ENCODE measurements around a stretch of chr7.

DNA sequence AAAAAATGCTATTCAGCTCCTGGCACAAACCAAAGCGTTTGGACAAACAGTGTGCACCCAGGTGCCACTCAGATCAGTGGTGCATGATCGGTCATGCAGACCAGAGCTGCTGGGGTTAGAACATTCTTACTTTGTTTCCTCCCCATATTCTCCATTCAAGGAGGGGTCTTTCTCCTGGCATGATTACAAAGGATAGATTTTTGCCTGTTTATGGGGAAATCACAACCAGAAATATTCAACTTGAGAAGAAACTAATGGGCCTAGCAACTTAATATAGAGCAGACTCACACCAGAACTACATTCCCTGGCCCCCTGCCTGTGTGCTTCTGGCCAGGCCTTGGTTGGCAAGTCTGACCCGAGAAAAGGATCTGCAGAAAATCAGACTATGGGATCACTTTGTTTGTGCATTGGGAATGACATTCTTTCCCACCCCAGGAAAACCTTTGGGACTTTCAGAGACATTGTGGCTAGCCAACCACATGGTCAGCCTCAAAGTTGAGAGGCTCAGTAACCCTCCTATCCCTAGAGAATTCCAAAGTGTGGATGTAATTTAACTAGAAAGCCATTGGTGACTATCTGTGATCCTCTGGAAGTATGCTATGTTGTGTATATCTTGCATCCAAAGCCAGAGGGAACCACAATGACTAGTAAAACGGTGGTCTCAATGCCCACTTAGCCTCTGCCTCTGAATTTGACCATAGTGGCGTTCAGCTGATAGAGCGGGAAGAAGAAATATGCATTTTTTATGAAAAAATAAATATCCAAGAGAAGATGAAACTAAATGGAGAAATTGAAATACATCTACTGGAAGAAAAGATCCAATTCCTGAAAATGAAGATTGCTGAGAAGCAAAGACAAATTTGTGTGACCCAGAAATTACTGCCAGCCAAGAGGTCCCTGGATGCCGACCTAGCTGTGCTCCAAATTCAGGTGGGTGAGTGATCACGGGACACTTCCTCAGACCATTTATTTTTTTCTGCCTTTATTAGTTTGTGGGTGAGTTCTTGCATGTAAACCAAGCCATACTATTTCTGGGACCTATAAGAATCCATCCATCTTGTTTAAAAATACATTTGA lies 82.6 kb upstream of the FGL2 start:
- RRBS = no CpG with 5 or more reads among the region's 8 CpGs

- RRBS = no CpG with 5 or more reads among the region's 5 CpGs
Measured at GRCh38 chr7:77426017-77426378, 9.8 kb upstream of the GSAP start.

- RRBS = no CpG with 5 or more reads among the region's 7 CpGs
Measured at GRCh38 chr7:77569578-77570278, 32.6 kb downstream of the PTPN12 start.

- RRBS = no CpG with 5 or more reads among the region's 7 CpGs
Measured at GRCh38 chr7:77760819-77761155, 37.4 kb downstream of the TMEM60 start.

GRCh38 chr7:77766299-77766889 lies 31.8 kb downstream of the TMEM60 start:
- RRBS = no CpG with 5 or more reads among the region's 1 CpG

DNA sequence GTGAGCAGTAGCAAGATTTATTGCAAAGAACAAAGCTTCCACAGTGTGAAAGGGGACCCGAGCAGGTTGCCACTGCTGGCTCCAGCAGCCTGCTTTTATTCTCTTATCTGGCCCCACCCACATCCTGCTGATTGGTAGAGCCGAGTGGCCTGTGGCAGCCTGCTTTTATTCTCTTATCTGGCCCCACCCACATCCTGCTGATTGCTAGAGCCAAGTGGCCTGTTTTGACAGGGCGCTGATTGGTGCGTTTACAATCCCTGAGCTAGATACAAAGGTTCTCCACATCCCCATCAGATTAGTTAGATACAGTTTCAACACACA lies 157.9 kb upstream of the GNAI1 start:
- RRBS = no CpG with 5 or more reads among the region's 4 CpGs

- RRBS = 3% methylated on average over 12 of the region's 52 CpGs
Measured at GRCh38 chr7:80135309-80135898, 773 bp downstream of the GNAI1 start.

DNA sequence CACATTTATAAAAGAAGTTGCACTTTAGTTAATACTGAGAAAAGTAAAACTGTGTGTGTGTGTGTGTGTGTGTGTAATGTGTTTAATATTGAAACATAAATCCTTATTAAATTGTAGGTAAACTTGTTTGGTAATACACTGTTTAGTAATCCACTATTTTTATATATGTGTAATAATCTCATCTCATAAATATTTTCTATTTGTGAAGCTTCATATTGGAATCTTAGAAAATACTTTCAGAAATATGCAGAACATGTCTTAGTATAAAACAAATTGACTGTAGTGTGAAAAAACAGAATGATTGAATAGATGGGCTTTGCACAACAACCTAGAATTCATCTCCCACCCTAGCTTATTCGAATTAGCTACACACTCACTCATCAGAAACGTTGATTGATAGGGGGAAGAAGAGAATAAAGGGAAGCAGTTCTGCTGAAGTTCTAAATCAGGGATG lies 8.8 kb downstream of the CD36 start:
- RRBS = no CpG with 5 or more reads among the region's 2 CpGs

DNA sequence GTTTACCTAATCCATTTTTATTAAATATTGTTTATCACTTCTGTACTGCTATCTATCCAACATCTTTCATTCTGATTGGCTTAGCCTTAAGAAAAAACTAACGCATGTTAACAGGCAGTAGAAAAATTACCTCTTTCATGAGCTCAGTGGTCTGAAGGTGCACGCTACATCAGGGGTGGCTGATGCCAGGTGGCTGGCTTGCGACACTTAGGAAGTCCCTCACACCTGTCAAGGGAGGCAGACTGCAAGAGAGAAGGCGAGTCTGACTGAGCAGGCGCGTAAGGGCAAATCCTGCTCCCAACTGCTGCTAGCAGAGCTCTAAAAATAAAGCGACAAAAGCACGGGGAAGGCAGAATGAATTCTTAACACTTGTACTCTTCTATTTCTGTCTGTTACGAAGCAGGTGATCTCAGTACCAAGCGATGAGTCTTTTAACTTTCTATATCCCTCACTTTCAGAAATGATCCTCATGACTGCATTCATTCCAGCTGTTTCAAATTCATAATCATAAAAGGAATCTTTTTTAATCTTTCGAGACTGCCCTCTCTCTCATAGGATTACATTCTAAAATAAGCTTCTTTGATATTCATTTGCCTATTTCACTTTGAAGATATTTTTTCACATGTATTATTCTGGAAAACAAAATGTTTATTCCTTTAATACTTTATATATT lies 33.1 kb downstream of the CACNA2D1 start:
- RRBS = no CpG with 5 or more reads among the region's 11 CpGs

GRCh38 chr7:82925231-82925952 lies 237.3 kb downstream of the PCLO start:
- RRBS = no CpG with 5 or more reads among the region's 4 CpGs

GRCh38 chr7:84196074-84196604 lies 1.6 kb upstream of the SEMA3A start:
- RRBS = no CpG with 5 or more reads among the region's 4 CpGs

DNA sequence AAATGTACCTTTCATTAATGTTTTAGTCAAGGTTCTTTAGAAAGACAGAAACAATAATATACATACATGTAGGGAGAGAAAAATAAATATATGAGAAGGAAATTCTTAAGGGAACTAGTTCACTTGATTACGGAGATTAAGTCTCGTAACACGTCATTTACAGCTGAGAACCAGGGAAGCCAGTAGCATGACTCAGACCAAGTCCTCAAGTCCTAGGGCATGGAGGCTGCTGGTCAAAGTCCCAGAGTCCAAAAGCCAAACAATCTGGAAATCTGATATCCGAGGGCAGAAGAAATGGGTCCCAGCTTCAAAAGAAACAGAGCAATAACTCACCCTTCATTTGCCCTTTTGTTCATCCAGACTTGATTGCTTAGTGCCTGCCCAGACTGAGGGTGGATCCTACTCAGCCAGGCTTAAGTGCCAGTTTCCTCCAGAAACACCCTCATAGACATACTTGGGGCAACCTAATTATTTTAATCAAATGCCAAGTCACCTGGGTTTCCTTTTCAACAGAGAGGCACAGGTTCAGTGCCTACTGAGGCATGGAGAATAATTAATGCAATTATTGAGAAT lies 484.9 kb downstream of the SEMA3D start:
- RRBS = no CpG with 5 or more reads among the region's 4 CpGs

GRCh38 chr7:84999393-85000077 lies 187.3 kb downstream of the SEMA3D start:
- RRBS = no CpG with 5 or more reads among the region's 10 CpGs

- RRBS = no CpG with 5 or more reads among the region's 3 CpGs
Measured at GRCh38 chr7:86846607-86847131, 203.0 kb downstream of the GRM3 start.

DNA sequence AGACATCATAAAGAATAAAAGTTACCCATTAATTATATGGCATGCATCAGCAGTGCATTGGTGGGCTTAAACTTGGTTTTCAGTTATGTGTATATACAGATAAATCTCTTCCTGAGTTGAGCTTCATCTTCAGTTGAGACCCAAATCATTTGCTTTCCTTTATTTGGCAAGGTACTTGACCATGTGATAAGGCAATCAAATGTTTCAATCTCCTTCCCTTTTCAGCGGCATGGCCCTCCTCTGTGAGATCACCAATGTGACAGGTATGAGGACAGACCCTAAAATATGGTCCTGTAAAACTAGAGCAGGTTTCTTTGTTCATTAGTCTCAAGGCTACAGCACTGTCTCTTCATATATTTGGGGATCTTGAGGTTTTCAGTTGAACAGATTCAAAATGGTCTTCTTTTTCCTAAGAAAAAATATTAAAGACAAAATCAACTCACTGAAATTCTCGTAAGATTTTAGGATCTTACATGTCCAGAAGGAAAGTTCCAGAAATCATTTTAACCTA lies 179.3 kb downstream of the ELAPOR2 start:
- RRBS = no CpG with 5 or more reads among the region's 2 CpGs

DNA sequence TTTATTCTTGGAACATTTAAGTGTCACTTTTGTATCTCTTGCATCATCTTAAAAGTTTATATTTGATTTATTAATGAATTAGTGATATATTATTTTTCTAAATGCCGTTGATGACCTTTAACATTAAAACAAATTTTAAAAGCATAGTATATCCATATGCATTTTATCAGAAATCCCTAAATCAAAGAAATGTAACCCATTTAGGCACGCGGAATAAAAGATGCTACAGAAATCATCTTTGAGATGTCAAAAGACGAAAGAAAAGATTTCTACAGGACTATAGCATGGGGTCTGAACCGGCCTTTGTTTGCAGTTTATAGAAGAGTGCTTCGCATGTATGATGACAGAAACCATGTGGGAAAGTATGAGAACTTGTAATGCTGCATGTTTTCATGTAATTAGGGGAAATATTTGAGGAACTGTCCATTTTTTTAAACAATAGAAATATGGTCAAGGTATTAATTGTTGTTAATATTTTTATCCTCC lies 27.1 kb downstream of the DMTF1 start:
- RRBS = no CpG with 5 or more reads among the region's 6 CpGs

- RRBS = no CpG with 5 or more reads among the region's 7 CpGs
Measured at GRCh38 chr7:87184211-87184969, 32.1 kb downstream of the DMTF1 start.

DNA sequence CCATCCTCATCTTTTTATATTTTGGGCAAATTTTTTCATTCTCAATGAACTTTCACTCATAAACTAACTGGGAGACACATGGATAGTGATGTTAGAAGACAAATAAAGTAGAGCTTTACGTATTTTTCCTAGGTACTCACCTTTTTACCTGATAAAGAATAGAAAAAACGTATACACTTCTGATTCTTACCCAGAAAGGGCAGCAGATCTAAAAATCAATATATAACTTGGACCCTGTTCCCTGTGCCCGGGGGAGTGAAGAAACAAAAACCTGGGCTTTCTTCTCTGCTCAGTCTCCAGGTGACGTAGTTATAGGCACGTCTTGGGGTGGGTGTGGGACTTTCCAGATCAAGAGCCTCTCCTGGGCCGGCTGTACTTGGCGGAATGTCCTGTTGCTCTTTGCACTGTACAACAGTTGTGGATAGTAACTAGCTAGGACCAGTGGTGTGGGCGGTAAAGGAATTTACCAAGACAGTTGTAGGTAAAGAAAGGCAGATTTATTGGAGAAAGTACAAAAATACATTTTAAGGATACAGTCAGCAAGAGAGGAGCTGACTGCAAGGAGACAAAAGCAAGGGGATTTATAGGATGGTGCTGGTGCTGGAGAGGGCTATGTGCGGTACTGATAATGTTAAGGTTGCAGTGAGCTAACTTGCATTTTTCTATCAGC lies 40.4 kb upstream of the STEAP4 start:
- RRBS = no CpG with 5 or more reads among the region's 9 CpGs

DNA sequence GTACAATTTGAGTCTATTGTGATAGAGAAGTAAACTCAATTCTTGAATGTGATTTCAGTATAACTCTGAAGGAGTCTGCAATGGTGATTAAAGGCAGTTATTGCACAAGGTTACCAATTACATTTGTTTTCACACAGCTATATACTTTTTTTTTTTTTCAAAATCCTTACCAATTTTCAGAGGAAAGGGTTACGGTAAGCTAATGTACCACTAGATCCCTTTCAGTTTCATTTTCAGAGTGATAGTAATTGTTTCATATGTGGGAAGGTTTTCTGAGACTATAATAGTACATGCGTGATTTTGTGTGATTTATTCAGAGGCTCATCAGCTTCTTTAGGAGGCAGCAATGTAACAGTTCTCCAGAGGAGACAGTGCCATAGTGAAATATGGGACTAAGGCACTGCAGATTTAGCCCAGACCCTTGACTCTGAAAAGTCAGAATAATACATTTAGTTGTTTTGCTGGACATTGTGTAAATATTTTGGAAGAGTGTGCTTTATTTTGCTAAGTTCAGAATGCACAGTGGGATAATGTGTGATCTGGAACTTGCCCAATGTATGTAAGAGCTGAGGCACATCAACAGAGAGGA lies 207.4 kb upstream of the TEX47 start:
- RRBS = no CpG with 5 or more reads among the region's 2 CpGs